Left ventricle myocardium (tissue), 1 donor: Measurements from ENCODE around the gene OXGR1.

- PRO-cap = no peak
Measured at GRCh38 chr13:80670695-80671069, 329.8 kb upstream of the SPRY2 start.

DNA sequence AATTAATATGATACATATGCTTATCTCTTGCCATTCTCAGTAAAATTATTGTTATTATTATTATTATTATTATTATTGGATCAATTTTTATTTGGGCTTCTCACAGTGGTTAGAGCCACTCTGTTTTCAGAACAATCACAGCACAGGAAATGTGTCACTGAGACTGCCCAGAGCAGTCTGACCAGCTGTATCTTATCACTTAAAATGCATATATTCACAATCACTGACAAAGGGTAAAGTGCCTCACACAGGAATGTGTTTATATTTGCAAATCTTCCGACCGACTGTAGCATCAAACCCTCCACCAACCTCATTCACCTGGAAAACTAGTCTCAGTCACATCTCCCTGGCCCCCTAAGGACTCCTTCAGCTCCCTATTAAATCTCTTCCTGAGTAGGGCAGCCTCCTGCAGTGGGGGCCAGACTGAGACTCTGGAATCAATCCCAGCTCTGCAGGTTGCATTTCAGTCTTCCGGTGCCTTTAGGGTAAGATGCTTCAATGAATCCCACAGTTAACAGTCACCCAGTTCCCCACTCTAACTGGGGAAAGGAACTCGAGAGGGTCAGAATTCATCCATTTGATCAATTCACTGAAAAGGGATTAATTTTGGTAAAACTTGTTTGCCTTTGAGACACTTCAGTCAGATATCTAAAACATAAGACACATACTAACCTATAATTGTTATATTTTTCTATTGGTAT lies 738.2 kb upstream of the SLITRK5 start:
- PRO-cap = no peak

GRCh38 chr13:89514684-89515344 lies 1843.6 kb downstream of the SLITRK5 start:
- PRO-cap = no peak

DNA sequence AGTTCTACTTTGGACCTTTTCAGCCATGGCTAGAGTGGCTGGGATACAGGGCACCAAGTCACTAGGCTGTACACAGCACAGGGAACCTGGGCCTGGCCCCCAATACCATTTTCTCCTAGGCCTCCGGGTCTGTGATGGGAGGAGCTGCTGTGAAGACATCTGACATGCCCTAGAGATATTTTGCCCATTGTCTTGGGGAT lies 1747.9 kb upstream of the GPC5 start:
- PRO-cap = no peak

- PRO-cap = no peak
Measured at GRCh38 chr13:91134454-91134786, 264.0 kb upstream of the GPC5 start.

- PRO-cap = no peak
Measured at GRCh38 chr13:91351240-91351513, 47.2 kb upstream of the GPC5 start.

DNA sequence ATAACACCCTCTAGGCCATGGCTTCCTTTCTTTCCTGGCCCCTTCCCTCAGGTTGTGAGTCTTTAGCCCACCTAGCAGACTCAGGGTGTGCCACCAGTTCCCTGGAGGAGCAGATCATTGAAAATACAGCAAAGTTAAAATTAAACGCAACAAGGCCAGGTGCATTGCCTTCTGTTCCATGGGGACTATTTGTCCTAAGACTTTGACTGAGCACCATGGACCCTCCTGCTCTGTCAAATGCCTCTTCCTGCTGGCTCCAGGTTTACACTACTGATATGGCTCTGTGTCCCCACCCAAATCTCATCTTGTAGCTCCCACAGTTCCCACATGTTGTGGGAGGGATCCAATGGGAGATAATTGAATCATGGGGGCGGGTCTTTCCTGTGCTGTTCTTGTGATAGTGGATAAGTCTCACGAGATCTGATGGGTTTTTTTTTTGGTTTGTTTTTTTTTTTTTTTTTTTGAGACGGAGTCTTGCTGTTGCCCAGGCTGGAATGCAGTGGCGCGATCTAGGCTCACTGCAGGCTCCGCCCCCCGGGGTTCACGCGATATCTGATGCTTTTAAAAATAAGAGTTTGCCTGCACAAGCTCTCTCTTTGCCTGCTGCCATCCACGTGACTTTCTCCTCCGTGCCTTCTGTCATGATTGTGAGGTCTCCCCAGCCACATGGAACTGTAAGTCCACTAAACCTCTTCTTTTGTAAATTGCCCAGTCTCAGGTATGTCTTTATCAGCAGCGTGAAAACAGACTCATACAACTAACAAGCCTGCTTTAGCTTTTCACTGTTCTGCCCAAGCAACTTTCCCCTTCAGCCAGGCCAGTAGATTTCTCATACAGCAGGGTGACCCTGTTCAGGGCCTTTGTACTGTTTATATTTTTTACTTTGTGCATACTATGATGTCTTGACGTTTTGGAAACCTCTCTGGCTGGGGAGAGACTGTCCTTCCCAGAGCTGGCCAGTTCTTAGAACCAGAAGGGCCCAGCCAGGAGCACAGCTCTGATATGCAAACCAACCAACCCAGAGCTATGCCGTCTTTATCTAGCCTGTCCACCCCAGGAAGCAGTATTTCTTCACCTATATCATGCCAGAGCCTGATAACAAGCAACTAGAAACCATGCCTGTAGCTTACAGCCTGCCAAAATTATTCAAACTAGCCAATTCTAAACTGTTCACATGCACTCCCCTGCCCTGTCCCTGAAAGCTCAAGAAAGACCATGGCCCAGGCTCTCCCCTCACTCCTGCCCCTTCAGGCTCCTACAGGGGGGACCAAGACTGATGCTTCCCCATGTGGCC lies 27.4 kb downstream of the ABCC4 start:
- PRO-cap = no peak

DNA sequence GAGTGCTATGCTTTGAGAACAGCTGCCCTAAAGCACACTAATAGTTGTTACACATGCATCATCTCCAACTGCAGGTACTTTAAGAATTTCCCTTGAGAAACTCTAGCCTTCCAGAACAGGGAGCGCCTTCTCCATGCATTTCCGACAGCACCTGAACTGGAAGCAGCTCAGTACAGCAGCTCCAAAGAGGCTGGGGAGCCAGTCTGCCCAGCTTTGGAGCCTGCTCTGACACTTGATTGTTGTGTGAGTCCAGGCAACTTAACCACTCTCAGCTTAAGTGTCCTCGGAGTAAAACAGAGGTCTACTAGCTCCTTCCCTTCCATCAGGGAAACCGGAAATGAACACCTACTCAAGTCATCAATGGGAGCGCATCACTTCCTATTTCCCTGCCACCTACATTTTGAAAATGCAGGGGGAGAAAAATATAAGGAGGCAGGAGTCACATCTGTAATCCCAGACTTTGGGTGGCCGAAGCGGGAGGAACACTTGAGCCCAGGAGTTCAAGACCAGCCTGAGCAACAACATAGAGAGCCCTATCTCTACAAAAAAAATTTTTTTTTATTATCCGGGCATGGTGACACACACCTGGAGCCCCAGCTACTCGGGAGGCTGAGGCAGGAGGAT lies 2.6 kb downstream of the ABCC4 start:
- PRO-cap = no peak

GRCh38 chr13:95533588-95534300 lies 18.8 kb upstream of the CLDN10 start:
- PRO-cap = no peak

DNA sequence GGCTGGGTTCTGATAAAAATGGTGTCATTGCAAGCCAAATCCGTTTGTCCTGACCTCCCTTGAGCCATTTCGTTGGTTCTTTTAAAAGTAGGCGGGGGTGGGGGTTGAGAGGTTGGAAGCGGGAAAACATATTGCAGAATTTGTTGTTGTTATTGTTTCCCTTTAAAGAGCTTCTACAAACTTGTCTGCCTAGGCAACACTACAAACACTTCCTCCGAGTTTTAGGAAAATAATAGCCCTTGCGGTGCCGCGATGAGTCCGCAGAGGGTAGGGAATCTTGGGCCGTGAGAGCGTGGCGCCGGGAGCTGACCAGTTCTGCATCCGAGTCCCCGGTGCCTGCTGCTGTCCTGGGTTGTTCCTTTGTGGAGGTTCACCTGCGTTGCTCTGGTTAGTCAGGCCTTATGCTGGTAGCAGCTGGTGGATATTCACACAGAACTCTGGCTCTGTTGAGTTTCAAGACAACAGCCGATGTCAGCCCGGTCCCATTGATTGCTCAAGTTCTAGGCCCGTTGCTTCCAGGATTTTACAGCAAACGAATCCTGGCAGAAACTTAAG lies 941 bp downstream of the CLDN10 start:
- PRO-cap = no peak

GRCh38 chr13:95677776-95678465 lies 982 bp downstream of the DNAJC3 start:
- PRO-cap = no peak

DNA sequence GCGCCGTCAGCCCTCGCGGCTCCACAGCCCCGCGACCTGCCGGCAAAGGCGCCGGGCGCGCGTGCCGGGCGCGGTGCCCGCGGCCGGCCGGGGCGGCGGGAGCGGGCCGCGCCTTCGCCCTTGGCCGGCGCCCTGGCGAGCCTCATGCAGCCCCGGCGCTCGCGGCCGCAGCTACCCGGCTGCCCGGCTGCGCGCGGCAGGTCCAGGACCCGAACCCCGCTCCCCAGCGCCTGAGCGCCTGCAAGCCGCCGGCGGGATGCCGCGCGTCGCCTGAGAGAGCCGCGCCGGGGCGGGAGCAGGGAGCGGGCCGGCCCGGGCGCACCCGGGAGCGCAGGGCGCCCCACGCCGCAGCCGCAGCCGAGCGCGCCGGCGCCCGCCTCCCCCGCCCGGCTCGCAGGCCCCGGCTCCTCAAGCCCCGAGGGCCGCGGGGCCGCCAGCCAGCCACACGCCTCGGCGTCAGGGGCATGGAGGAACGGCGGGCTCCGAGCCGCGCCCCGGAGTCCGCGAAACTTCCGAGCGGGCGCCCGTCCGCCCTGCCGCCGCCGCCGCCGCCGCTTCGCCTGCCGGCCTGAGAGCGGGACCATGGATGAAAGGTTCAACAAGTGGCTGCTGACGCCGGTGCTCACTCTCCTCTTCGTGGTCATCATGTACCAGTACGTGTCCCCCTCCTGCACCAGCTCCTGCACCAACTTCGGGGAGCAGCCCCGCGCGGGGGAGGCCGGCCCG lies 537 bp downstream of the HS6ST3 start:
- PRO-cap = no peak

- PRO-cap = no peak
Measured at GRCh38 chr13:96994093-96995235, at the start of gene OXGR1. Gene OXGR1, minus strand, starts transcription at chr13:96994476.

DNA sequence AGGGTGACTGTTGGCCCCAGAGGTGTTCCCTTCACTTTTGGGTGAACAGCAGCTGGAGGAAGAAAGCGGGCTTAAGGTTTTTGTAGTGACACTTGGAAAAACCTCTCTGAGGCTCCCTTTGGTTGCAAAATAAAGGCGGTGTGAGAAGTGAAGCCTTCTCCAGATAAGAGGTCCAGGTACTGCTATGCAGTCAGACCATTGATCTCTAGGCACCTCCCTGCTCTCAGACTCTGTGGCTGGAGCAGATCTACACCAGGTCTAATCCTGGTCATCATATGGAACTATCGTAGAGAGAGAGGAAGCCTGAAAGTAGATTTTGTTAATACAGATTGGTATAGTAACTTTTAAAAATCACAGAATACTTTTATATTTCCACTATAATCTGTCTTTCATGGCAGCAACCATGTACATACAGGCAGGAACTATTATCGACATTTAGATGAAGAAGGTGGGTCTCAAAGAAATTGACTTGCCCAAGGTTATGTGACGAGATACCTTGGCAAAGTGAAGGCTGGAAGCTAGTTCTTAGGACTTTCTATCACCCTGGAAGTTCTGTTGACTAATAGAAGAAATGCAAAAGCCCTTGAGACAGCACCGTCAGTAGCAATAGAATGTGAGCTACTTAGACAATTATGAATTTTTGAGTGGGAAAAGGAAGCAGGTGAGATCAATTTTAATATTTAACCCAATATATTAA lies 47.6 kb downstream of the MBNL2 start:
- PRO-cap = no peak

GRCh38 chr13:97338374-97339085 lies 95.4 kb upstream of the RAP2A start:
- PRO-cap = no peak

GRCh38 chr13:97367457-97368021 lies 66.4 kb upstream of the RAP2A start:
- PRO-cap = no peak

DNA sequence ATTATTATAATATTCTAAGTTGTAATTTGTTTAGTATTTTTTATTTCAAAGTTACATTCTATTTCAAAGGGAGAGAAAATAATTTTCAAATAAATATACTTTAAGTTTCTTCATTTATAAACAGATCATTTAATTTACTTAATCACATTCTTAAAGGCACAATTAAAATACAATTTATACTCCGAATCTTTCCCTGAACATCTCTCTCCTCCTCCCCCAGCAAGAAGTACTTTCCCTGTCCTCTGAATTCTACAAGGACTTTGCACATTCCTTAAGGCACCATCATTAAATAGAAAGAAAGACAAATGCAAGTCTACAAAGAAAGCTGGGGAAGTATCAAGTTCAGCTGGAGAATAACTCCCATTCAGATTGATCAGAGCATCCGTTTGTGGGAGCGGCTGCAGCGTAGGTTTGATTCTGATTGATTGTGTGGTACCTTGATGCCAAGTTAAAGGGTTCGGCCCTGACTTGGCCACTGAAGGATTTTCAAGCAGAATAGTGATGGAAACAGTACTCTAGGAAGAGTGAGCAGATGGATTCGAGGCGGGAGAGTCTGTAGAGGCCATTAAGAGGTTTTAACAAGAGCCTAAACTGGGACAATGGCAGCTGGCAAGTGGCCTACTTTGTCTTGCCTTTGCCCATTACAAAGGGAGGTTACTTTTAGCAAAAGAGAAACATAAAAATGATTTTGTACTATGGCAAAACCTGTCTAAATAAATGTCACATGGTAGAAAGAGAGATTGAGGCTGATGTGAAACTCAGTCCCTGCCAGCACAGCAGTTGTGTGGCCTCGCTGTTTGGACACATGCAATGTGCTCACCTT lies 62.6 kb upstream of the RAP2A start:
- PRO-cap = no peak

- PRO-cap = no peak
Measured at GRCh38 chr13:97875900-97876473, 77.5 kb upstream of the IPO5 start.

DNA sequence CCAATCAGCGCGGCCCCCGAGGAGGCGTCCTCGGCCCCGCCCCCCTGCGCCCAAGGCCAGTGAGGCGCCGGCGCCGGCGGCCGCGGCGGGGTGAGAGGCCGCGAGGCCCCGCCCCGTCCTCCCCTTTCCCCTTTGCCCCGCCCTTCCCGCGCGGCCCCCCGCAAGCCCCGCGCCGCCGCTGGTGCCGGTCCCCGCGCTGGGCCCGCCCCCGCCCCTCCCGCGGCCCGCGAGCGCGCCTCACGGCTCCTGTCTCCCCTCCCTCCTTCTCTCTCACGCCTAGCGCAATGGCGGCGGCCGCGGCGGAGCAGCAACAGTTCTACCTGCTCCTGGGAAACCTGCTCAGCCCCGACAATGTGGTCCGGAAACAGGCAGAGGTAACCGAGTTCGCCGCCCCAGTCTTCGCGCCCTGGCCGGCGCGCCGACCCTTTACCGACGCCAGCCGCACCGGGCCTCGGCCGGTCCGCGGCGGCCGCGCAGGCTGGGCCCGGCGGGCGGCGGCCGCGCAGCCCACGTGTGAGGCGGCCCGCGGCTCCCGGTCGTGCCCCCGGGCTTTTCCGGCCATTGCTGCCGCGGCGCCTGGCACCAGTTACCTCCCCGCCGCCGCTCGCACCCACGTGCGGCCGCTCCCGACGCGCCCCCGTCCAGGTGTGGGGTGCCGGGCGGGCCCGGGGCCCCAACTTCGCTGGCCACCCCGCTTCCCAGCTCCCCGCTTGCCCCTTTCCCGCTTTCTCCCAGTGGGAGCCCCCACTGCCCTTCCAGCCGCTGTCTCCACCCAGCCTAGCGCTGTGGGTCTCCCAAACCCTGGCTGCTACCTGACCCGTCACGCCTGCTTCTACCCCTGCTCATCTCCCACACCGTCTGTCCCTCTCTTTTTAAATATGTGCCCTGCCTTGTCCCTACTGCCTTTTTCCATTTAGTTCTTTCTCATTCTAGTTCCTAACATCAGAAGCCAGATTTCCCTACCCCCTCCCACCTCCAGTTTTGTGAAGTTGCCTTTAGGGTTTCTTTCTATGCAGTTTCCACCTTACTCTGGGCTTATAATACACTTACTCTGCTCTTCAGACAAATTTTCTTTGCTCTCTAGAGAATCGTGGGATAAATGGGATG lies 23.3 kb downstream of the IPO5 start:
- PRO-cap = bidirectional peak, plus-strand start at position 59 of the sequence, minus-strand start outside the sequence

- PRO-cap = no peak
Measured at GRCh38 chr13:98188610-98189105, 11.6 kb upstream of the RNF113B start.